Umbilical cord (tissue), 2 donors: ENCODE results near the genes POU1F1, ZNF654 and ST3GAL6.

GRCh38 chr3:81732873-81733486, 28.5 kb downstream of the GBE1 start:
- RAMPAGE, long total RNA = no peak

DNA sequence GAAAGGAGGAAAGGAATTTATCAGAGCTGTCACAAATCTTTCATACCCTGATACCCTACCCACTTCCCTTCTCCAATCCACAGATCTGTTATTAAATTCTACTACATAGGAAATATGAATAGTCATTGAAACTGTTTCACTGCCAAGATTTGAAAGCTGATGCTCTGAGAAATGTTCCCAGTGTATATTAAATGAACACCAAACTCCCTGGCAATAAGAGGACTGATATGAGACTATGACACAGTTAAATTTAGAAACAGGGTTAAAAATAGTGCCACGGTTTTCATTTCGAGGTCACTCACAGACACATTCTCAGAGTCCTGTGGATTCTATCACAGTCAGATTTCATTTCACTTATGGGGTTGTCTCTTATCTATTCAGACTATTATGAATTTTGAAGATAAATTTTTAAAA, 27.2 kb upstream of the GBE1 start:
- RAMPAGE, long total RNA = no peak

- RAMPAGE, long total RNA = no peak
These were observed 318.8 kb upstream of the GBE1 start for GRCh38 chr3:82080313-82080654.

DNA sequence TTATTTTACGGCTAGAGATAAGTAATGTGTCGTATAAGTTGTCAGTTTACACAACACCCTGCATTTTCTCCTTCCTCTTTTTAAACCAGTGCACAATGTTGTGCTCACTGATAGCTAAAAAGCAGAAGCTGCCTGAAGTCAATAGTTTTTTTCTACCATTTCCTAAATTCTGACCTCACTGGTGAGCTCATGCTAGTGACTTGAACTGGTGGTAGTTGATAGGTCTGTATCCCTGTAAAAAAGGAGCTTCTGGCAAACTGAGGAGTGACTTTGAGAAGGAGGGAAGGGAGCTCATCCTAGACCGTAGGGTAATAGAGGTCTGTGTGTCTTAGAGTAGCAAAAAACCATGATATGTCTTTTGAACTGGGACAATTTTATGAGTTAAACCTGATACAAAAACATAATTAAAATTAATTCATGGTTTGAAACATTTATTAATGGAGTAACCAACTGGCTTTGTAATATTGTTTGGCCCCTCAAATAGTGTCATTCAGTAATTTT, 368.7 kb upstream of the GBE1 start:
- RAMPAGE, long total RNA = no peak

- RAMPAGE, long total RNA = no peak
These were observed 592.7 kb upstream of the GBE1 start for GRCh38 chr3:82354079-82354668.

DNA sequence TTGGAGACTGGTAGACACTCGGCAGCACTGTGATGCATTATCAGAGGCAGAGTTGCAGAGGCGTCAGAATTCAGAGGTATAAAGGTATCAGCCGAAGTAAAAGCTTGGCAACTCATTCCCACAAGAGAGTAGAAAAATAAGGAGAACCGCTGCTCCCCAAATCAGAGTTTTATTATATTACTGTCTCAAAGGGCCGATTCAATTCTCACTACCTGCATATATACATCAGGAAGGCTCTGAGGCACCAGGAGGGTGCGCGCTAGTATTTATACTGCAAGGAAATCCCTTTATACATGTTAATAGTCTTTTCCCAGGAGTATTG, at the start of gene POU1F1:
TSS of gene POU1F1 (minus strand) at position 238 of the 322 bp plus-strand sequence.
- RAMPAGE, long total RNA = no peak

- RAMPAGE, long total RNA = no peak
These were observed 27.0 kb downstream of the CGGBP1 start for GRCh38 chr3:88031724-88032192.

DNA sequence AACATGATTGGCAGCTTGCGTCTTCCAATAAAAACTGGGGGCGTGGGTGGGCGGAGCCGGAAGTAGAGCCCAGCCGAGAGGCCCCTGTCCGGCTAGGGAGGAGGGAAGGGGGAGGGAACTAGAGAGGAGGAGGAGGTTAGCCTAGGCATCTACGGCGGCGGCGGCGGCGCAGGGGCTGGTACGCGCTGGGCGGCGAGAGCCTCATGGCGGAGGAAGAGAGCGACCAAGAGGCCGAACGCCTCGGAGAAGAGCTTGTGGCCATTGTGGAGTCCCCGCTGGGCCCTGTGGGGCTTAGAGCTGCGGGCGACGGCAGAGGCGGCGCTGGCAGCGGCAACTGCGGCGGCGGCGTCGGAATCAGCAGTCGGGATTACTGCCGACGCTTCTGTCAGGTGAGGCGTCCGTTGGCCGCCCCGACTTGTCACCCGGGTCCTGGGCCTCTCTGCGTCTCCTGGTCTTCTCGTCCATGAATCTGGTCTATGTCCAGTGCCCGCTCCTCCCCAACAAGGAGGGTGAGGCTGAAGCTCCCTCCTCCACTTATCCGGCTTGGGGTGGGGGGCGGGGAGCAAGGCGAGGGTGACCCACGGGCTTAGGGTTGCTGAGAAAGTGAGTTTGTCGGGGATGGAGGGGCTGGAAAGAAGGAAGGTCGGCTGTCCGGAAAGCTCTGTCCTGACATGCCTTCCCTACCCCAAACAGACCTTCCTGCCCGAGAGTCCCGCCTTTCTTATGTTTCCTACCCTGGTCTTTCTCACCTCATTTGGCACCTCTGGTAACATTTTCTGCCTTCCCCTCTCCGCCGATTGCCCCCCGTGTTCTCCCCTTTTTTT, at the start of gene ZNF654:
TSS of gene ZNF654 (plus strand) at position 139 of the 824 bp plus-strand sequence.
- RAMPAGE, long total RNA = start-site peak on the plus strand centred at position 153 of the sequence, 107 bp wide, 65 and 42 reads in 2 replicates

DNA sequence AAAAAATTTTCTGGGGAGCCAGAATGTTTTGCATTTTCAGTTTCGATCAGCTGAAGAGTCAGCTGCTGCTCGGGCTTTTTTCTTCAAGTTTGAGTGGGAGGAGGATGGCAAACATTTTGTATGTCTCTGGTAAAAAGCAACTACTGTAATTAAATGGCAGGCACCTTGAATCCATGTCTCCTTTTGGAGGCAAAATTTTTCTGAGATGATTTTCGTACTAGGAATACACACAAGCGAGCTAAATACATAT, 617 bp downstream of the C3orf38 start:
- RAMPAGE, long total RNA = no peak

- RAMPAGE, long total RNA = no peak
These were observed 332.7 kb upstream of the EPHA3 start for GRCh38 chr3:88774844-88775044.

- RAMPAGE, long total RNA = no peak
These were observed 194.9 kb upstream of the EPHA3 start for GRCh38 chr3:88912384-88913052.

DNA sequence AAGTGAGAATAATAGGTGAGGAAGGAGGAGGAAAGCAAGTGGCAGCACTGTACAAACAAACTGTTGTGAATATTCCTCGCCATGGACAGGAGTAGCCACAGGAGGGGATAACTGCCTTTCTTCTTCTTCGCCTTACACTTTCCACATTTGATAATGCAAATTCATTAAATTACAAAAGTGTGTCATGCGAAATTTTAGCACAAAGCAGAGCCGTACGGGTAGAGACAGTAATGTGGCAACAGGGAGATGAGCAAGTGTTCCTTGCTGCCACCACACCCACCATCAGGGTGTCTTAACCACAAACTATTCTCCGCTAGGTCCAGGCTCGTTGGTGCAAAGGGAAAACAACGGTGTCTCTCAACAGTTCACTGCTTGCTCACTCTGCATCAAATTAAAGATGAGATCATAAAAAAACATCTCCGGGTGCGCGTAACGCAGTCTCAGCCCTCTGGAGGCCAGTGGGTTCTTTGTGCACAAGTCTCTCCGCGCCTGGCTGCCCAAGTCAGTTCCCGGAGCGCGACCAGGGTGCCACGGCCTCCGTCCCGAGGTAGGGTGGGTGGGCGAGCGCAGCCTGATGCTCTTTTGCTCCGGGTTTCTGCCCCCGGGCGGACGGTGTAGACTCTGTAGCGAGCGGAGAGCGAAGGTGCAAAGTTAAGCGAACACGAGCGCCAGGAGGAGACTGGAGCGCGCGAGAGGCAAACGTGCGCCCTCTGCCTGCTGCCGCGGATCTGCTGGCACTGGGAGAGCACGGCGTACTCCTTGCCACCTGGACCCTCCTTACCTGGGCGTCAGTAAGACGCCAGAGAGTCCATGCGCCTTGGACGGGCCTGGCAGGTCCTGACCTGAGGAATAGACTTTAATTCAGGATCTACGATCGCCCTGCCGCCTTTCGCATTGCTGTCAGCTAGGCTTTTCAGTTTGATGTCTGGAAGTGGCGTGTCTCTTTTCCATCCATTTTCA, 6.9 kb downstream of the EPHA3 start:
- RAMPAGE, long total RNA = no peak

GRCh38 chr3:89571030-89571842, 463.8 kb downstream of the EPHA3 start:
- RAMPAGE, long total RNA = no peak

GRCh38 chr3:94937640-94938358, 874.9 kb downstream of the NSUN3 start:
- RAMPAGE, long total RNA = no peak

DNA sequence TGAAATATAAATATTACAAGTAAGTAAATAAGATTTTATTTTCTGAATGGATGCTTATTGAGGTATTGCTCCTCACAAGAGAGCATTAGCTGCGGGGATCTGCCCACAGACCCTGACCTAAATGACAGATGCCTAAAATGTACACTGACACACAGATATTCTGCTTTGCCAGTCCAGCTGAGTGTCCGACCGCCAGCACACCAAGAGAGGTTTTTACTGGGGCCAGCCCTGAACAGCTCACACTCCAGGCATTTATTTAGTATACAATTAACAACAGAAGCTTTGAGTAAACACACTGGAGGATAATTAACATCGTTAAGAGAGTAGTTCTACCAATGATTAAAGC, 1.5 kb upstream of the OR5H15 start:
- RAMPAGE, long total RNA = no peak

DNA sequence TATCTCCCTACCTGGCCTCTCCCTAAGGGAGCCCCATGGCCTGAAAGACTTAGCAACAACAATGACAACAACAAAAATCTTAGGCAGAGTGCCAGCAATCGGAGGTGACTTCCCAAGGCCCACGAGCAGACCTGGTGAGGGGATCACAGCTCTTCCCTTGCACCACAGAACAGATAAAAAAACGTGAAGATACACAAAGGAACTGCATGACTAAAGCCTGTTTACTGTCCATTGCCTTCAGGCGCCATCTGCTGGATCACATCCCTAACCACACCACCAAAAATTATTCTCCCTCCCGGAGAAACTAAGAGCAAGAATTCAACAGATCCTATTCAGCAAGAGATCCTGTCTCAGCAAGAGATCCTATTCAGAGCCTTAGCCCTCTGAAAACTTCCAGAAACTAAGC, 24.2 kb upstream of the OR5K4 start:
- RAMPAGE, long total RNA = no peak

GRCh38 chr3:98551522-98552352, 20.0 kb downstream of the GPR15 start:
- RAMPAGE, long total RNA = no peak

DNA sequence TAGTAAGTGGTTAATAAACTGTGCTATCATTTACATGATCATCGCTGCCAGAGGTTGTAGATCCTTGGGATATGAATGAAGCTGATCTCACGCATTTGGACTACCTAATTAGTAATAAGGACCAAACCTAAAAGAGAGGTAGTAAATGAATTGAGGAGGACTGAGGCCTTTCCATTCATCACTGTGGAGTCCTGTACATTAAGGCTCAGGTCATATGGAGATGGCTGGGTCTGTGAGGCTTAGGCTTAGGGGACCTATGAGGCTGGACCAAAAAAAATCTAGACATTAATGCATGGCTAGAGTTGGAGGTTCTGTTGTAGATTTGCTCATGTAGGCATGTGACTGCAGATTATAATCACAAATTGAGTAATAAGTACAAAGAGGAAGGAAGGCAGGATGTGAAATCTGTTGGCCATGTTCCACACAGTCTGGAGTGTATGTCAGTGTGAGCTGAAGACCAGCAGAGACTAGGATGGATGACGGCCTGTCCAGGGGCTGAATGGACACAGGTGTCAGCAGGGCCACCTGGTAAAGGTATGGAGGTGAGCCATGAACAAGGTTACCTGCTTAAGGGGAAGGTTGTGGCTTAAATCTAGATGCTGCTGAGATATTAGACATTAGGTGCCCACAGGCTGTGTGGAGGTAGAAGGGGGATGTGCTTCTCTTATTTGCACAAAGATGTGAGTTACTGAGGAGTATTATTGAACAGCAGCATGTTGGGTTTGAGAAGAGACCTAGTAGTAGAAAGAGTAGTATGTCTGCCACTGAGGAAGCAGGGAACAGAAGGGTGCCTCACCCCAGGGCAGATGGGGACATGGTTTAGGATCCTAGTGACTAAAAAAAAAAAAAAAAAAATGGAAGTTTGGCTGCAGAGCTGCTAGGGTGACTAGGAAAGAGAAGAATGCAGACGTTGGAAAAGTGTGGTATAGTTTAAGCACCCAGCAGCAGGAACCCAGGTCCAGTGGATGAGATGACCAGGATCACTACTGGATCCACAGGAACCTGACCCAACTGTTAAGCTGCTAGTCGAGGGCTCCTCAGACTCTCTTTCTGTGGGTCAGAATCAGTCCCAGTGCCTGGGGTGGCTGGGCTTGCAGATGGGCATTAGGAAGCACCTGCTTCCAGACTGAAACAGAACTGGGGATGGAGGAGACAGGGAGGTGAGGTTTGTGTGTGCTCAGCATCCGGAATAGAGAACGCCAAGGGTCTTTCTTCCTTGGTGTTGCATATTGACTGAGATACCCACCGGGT, at the start of gene ST3GAL6:
TSS of gene ST3GAL6 (plus strand) at position 443 of the 1,251 bp plus-strand sequence.
- RAMPAGE, long total RNA = no peak

GRCh38 chr3:98800460-98800882, 37.3 kb downstream of the ST3GAL6 start:
- RAMPAGE, long total RNA = no peak

GRCh38 chr3:99505898-99506510, 132.4 kb upstream of the COL8A1 start:
- RAMPAGE, long total RNA = no peak